ENCODE measurements around the genes DDX41, PHYKPL and GRM6.

- PRO-cap = no peak
- RAMPAGE, long total RNA, 4 experiments = no peak in any of the 4 experiments
These were observed 6.0 kb upstream of the PDLIM7 start for GRCh38 chr5:177502977-177504158.

DNA sequence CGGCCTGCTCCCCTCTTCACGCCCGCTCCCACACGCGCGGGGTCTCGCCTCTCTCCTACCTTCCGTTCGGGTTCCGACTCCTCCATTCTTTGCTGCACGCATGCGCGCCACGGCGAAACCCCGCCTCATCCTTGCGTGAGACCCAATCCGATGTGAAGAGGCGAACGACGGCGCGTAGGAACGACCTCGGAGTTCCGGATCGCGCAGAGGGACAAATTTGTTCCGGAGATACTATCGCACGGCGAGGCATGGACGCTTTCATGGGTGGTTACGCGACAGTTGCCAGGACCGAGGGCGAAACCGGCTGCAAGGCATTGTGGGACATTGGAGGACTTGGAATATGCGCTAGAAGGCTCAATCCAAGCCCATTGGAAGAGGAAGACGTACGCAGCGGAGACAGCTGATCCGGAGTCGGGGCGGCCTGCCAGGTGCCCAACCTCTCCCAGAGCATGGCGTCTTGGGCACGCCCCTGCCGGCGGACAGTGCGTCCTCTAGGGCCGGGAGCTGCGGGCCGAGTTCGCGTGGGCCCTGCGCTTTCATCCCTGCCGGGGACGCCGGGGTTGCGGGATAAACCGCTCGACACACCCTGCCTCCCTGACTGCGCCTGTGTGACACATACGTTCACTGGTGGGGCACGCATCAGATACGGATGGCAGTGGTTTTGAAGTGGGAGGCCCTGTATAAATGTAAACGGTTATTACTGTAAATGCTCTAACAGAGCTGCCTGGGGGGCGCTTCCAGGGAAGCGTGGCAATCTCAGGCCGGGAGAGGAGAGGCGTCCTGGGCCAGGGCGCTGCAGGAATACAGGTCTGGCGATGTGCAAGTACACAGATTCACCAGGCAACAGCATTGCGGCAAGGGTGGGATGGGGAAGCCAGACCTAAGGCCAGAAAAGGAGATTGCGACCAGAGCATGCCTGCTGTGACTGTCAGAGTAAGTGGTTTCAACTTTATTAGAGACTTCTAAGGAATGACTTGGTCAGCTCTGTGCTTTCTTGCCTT lies at the start of gene DDX41:
Gene DDX41, minus strand, starts transcription at position 102 of the 1,001 bp plus-strand sequence.
- PRO-cap = bidirectional peak, plus-strand start at position 368 of the sequence, minus-strand start at position 75 of the sequence
- RAMPAGE, long total RNA, 4 experiments = start-site peak on the minus strand in 3 of 4 experiments, centred at positions 64 to 93 of the sequence, 52 to 82 reads per replicate

DNA sequence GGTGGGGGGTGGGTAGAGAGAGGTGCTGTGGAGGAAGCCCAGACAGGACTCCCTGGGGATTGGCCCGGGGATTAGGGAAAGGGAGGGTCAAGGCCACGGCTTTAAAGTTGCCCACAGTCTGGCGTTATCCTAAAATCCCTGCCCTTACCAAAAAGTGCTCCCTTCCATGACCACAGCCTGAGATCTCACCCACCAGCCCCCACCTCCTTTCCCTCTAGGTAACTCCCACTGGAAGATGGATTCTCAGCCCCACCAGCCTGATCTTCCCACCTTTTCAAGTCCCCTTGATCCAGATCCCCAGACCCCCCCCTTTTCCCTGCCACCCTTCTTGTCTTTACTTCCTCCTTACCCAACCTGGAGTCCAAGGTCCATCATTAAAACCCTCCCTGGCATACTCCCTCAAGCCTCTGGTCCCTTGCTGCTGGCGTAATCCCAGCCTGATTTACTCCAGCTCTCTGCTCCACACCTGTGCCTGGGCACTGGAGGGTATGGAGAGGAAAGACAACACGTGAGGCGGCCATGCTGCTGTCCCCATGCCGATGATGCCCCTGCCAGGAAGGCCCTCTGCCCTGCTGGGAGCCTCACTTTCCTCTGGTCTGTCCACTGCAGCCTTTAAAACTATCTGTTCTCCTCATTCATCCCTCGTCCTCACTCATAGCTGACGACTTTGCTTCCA lies 5.0 kb downstream of the B4GALT7 start:
- PRO-cap = no peak
- RAMPAGE, long total RNA, 4 experiments = no peak in any of the 4 experiments

- PRO-cap = no peak
- RAMPAGE, long total RNA, 4 experiments = no peak in any of the 4 experiments
These were observed 89.1 kb downstream of the B4GALT7 start for GRCh38 chr5:177689034-177689428.

GRCh38 chr5:178232088-178232975 lies at the start of gene PHYKPL:
TSS of gene PHYKPL (minus strand) at chr5:178232802.
- PRO-cap = no peak
- RAMPAGE, long total RNA, 4 experiments = start-site peak on the minus strand in 1 of 4 experiments, at chr5:178232382-178232804 at its widest, 20 to 147 reads per replicate

DNA sequence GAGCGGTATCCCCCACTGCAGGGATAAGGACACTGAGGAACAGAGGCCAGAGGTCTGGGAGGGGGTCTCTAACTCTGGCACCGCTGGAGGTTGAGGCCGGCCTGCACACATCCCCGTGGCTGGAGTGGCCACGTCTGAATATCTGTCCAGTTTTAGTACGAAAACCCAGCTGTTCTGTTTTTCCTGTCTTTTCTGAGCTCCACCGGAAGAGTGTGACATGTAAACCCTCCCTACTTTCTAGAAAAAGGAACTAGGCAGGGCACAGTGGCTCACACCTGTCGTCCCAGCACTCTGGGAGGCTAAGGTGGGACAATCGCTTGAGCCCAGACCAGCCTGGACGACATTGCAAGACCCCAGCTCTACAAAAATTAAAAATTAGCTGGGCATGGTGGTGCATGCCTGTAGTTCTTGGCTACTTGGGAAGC lies 8.1 kb upstream of the PHYKPL start:
- PRO-cap = no peak
- RAMPAGE, long total RNA, 4 experiments = no peak in any of the 4 experiments

GRCh38 chr5:178296495-178296694 lies 63.8 kb upstream of the PHYKPL start:
- PRO-cap = no peak
- RAMPAGE, long total RNA, 4 experiments = no peak in any of the 4 experiments

DNA sequence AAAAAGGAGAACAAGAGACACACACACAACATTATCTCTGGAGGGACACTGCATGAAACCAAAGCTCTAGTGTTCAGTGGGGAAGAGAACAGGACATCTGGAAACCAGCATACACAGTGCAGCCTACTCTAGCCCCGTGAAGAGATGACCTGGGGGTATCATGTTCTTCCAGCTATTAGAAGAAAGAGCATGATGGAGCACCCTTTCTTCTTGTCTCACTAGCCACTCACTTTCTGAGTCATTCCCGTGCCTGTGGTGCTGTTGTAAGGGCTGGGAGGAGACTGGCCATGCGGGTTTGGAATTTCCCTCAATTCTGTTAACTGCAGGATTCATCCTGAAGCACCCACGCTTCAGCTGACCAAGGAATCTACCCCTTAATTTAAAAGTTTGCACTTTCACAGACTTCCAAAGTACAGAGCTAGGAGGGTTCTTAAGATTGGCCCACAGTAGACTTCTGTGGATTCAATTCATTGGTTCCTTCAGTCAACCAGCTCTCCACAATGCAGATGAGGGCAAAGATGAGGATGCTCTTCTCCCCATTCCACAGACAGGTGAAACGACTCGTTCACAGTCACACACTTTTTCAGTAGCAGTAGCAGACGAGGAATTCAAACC lies 136.9 kb downstream of the COL23A1 start:
- PRO-cap = no peak
- RAMPAGE, long total RNA, 4 experiments = no peak in any of the 4 experiments

DNA sequence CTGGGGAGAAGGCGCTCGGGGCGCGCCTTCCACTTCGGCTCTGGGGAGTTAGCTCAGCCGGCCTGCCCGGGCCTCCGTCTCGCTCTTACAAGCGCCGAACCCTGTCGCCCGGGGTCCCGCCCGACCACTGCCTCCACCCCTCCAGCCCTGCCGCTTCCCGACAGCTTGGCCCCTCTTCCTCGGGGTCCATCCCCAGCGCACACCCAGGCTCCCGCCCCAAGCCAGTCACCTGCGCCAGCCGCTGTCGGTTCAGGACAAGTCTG lies 142 bp downstream of the GRM6 start:
- PRO-cap = no peak
- RAMPAGE, long total RNA, 4 experiments = no peak in any of the 4 experiments

DNA sequence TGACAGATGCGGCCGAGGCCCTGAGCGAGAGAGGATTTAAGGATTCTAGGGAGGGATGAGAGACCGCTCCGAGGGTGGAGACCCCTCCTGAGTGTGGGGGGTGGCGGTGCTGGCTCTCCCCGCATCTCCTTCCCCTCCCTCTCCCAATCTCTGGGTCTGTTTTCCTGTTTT lies at the start of gene GRM6:
Gene GRM6, minus strand, starts transcription at position 11 of the 171 bp plus-strand sequence.
- PRO-cap = no peak
- RAMPAGE, long total RNA, 4 experiments = no peak in any of the 4 experiments

DNA sequence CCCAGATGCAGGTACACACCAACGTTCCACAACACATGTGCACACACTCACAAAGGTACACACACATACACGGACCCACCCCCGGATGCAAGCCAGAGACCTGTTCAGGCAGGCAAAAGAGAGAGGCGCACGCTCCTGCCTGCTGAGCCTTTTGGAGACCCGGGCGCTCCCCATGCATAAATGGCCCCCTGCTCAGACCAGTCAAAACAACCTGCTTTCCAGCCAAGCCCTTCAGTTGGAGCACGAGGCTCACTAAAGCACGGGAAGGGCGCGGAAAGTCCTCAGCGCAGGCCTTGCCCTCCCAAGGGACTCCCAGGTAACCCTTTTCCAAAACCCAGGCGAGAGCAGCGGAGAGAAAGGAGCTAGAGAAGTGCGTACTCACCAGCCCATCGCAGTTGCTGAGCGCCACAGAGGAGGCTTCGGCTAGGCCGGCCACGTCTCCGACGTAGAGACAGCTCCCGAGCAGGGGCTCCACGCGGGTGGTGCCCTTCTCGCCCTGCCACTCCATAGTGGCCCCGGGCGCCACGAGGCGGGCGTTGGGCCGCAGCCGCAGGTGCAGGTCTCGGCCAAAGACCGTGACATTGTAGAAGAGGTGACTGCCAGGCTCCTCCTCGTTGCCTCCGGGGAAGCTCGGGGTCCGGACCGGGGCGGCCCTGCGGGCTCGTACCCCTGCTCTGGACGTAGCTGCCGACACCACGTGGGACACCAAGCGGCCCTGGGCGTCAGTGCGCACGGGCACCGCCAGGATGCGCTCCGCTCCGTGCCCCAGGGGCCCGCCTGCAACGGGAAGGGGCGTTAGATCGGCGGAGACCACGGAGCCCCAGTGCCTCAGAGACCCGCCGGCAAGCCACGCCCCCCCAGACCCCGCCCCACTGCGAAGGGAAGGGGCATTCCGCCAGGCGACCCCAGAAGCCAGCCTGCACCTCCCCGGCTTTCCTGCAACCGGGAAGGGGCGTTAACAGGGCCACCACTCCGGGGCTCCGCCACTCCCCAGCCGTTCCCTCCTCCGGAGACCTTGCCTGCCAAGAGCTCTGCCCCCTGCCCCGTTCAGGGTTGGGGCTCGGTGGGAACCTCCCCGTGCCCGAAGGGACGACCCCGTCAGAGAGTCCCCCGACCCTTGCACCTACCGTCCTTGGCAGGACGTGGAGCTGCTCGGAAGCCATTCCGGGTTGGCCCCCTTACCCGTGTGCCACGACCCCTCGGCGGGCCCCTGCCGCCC lies 1.5 kb downstream of the ADAMTS2 start:
- PRO-cap = no peak
- RAMPAGE, long total RNA, 4 experiments = no peak in any of the 4 experiments

DNA sequence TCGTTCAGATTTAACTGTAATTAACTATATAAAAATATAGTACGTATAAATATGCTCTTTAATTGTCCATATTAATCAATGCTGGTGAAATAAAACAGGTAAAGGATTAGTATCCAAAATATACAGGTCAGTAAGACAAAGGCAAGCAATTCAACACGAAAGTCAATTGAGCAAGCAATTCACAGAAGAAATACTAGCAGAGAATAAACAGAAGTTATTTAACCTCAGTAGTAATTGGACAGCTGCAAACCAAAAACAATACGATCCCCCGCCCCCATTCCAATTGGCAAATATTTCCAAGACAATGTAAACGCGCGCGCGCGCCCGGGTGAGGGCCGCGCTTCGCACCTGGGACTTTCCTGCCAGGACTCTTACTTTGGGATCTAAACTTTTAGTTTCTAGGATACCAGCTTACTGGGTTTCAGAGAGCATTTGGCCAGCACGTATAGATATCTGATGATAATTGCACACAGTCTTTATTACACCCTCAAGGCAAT lies 8.5 kb downstream of the RUFY1 start:
- PRO-cap = no peak
- RAMPAGE, long total RNA, 4 experiments = no peak in any of the 4 experiments

DNA sequence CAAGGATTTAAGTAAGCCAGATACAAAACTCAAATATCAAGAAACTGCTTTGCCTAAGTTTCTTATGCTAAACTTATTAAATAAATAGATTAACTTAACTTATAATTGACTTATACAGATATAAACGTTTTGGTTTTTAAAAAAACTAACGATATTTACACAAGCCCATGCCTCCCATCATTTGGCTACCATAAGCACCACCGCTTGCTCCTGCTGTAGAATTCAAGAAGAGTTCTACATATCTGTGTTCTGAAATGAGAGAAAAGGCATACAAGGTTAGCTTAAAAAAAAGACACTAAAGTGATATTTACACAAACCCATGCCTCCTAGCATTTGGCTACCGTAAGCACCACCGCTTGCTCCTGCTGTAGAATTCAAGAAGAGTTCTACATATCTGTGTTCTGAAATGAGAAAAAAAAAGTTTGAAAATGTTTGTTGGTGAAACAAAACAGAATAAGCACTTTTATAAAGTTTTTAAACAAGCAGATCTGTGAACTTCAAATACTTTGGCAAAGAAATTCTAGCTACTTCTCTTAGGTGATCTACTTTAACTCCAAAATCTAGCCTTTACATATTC lies 6.7 kb downstream of the HNRNPH1 start:
- PRO-cap = no peak
- RAMPAGE, long total RNA, 4 experiments = no peak in any of the 4 experiments

DNA sequence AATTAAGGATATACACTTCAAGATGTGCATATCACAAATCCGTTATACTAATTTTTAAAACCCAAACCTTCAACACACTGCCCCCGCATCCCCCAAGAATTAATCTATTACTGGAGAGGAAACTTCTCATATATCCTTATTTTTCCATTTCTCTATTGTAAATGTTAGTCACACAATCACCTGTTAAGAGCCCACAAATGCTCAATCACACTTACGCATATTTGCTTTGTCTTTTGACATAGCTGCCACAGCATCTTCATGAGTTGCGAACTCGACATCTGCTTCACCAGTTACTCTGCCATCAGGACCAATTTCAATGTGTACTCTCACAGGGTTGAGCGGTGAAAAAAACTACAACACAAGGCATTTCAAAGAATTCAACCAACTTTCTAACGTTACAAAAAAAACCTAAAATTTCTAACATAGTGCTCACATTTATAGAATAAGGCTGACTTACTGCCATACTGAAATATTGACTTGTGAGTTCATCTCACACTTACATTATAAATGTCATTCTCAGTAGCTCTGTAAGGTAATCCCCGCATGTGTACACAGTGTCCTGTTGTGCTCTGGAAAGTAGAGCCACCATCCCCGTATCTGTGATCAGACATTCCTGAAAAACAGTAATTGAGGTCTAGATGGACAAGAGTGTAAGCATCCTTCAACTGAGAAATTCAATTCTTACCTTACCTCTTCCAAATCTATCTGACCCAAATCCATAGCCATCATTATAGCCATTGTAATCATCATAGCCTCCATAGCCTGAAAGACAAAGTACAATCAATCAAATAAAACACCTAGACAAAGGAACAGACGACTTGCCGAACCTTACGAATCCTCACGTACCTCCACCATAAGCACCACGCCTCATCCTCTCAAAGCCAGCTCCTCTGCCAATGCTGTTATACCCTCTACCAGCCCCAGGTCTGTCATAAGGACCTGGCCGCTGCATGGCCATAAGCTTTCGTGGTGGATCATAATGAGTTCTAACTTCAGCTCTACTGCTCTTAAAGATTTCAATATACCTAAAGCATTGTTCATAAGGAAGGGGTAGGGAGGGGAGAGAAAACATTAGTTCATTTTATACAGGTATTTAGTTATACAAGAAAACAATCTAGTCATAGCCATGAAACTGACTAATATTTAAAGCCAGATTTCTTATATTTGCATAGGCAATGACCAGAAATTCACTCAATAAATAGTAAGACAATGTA lies 5.8 kb downstream of the HNRNPH1 start:
- PRO-cap = no peak
- RAMPAGE, long total RNA, 4 experiments = no peak in any of the 4 experiments

GRCh38 chr5:179700293-179700889 lies 1.6 kb downstream of the CANX start:
- PRO-cap = no peak
- RAMPAGE, long total RNA, 4 experiments = no peak in any of the 4 experiments

DNA sequence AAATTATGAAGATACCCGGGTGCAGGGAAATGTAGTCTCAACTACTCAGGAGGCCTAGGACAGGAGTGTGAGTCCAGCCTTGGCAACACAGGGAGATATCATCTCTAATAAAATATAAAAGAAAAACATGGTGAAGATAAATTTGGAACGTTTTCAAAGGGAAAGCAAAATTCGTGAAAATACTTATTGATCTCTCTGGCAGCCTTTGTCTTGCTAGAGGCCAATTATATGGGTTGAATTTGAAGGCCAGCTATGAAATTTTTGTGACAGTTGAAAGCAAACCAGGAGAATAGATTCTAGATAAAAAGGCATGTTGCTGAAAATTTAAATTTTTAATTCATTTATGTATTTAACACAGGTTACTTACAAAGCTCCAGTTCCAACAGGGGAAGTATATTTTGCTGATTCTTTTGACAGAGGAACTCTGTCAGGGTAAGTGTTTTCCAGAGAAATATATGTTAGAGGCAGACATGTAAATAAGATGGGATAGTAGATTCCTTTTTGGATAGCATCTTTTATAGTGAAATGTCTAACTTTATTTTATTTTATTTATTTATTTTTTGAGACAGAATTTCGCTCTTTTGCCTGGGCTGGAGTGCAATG lies 7.2 kb downstream of the CANX start:
- PRO-cap = no peak
- RAMPAGE, long total RNA, 4 experiments = no peak in any of the 4 experiments

DNA sequence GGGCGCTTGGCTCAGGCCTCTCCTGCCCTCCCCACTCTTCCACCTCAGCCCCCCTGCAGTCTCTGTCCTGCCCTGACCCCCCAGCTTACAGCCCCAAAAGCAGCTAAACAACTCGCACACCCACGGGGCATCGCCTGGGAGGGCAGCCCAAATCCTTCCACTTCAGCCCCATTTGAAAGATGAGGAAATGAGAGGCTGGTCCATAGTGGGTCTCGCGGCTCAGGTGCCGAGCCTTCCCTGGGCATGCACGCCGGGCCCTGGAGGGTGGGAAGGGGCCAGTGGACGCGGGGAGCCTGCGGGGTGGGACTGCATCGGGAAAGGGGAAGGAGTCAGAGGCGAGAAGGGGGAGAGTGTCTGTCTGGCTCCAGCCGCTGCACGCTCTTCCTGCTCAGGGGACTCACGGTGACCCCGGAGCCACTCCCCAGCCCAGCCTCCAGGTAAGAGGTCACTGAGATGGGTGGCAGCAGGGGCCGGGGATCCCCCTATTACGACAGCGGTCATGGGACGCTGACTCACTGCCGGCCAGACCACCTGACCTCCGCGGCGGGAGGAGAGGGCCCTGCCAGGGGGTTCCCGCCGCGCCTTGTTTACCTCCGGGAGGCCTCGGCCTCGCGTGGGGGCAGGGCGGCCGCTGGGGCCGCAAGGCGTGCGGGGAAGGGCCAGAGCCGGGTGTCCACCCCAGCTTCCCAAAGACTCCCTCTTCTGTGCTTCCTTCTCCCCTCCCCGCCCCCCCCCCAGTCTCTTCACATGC lies 1.9 kb upstream of the SQSTM1 start:
- PRO-cap = bidirectional peak, plus-strand start at position 642 of the sequence, minus-strand start at position 399 of the sequence
- RAMPAGE, long total RNA, 4 experiments = no peak in any of the 4 experiments

DNA sequence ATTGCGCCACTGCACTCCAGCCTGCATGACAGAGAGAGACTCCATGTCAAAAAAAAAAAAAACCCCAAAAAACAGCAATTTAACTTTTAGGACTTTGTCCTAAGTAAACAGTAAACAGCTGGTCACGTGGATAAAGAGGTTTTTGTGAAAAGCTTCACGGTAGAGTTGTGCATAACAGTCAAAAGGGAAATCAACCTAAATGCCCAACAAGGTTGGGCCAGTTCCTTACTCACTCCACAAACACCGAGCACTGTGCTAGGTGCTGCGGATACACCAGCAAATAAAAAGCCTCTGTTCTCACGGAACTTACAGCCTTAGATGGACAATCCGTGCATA lies 6.4 kb downstream of the MRNIP start:
- PRO-cap = no peak
- RAMPAGE, long total RNA, 4 experiments = no peak in any of the 4 experiments

DNA sequence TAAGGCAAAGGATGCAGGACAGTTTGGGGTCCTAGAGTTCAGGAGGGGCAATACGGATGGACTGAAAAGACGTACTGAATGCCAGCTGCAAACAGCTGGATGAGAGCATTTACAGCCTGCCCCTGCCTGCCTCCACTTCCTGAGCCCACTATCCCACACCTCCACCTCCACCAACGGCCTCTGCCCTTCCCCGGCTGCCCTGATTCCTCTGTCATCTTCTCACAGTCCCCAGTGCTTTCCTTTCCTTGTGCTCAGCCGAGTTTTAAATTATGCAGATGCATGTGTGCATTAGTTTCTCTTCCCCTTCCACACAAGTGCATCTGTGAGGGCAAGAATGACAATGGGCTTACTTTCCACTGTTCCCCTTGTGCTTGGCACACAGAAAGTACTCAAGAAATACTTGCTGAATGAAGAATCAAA lies 5.8 kb downstream of the MRNIP start:
- PRO-cap = no peak
- RAMPAGE, long total RNA, 4 experiments = no peak in any of the 4 experiments

GRCh38 chr5:179872712-179873397 lies 14.2 kb upstream of the MRNIP start:
- PRO-cap = no peak
- RAMPAGE, long total RNA, 4 experiments = no peak in any of the 4 experiments